ENCODE data around the genes ZNF717, GBE1 and POU1F1.

DNA sequence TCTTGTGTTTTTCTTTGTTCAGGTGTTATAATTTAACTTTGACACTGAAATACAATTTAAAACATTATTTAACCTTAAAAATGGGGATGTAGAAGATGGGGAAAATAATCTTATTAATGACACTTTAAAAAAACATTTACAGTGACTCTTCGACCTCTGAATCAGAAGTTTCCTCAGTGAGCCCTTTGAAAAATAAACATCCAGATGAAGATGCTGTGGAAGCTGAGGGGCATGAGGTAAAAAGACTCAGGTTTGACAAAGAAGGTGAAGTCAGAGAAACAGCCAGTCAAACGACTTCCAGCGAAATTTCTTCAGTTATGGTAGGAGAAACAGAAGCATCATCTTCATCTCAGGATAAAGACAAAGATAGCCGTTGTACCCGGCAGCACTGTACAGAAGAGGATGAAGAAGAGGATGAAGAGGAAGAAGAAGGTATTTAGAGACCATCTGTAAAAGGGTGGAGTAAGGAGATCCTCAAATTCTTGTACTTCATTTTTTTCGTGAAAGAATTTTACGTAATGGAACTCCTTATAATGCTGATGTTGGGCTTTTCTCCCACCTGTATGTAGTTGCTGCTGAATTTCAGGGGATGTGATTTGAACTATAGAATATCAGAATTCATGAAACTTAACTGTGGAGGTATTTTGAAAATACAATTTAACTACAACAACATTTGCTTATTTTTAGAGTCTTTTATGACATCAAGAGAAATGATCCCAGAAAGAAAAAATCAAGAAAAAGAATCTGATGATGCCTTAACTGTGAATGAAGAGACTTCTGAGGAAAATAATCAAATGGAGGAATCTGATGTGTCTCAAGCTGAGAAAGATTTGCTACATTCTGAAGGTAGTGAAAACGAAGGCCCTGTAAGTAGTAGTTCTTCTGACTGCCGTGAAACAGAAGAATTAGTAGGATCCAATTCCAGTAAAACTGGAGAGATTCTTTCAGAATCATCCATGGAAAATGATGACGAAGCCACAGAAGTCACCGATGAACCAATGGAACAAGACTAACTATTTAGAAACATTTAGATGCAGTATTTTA, 3.6 kb downstream of the EBLN2 start:
- PRO-cap, 2 experiments, result no peak in any of the 2 experiments

GRCh38 chr3:73387576-73388159, 237.1 kb downstream of the PDZRN3 start:
- PRO-cap, 2 experiments, result no peak in any of the 2 experiments

DNA sequence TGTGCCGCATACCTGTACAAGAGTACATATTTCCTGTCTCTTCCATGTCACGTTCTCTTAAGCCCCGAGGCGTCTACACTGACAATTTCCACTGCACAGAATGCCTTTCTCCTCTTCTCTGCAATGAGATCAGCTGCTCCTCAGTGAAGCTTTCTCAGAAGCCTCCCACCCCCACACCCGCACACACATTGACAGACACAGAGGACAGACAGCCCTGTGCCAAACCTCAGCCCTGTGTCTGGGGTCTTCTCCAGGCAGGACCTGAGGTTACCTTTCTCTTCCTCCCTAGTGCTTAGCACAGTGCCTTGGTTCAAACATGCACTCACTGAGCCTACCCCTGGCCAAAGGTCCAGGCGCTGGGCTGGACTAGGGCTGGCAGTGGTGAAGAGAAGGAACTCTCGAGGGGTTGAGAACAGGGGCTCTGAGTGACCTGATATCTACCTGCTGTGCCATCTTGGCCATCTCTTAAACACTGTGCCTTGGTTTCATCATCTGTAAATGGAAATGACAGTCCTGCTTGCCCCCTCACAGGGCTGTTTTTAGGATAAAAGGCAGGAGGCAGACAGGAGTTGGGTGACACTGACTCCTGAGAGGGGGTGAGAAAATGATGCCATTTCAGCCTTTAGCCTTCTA, 55.2 kb downstream of the PDZRN3 start:
- PRO-cap, 2 experiments, result no peak in any of the 2 experiments

GRCh38 chr3:73591894-73592856, 32.6 kb downstream of the PDZRN3 start:
- PRO-cap, 2 experiments, result no peak in any of the 2 experiments

DNA sequence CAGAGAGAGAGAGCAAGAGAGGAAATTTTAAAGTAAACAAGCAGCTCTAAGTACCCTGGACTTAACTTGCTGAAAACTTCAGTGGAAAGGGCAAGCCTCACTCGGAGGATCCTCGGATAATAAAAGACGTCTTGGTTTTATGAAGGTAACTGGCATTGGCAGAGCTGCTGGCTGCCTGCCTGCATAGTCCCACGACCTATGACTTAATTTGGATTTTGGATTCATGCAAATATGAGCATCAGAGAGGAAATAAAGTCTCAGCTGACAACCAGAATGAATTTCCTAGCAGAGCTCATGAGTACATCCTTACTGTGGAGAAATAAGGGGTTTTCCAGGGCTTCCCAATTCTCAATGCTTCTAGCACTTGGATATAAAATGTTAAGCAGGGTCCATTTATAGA, 95.2 kb upstream of the PDZRN3 start:
- PRO-cap, 2 experiments, result no peak in any of the 2 experiments

- PRO-cap, 2 experiments, result peak in 2 of 2 experiments; most common plus-strand start chr3:75435339 (in 2)
These were observed 228.5 kb upstream of the FRG2C start for GRCh38 chr3:75435233-75436342.

DNA sequence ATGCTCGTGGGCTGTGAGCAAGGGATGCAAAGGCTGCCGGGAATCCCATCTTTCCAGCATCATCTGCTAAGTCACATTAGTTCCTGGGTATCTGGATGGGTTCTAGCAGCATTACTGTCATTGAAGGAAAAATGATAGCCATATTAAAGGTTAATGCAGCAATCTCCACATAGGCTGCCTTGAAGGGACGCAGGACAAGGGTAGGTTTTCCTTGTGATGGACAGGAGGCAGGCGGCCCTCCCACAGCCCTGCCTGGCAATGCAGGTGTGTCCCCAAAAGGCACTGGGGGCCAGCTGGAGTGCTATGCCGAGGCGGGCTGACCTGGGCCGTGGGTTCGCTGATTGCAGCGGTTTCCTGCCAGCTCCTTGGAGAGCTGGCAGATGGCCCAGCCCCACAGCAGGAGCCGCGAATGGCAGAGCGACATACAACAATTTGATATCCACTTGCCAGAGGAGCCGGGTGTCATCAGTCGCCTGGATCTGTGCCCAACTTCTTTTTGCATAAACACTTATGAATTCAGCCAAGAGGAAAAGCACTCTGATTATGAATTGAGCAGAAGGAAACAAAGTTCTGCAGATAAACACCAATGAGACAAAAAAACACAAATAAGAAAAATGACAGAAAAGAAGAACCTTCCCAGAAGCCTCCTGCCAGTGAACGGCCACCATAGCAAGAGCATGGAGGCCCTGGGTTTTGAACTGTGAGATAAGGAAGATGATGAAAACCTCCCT, 210.8 kb upstream of the FRG2C start:
- PRO-cap, 2 experiments, result no peak in any of the 2 experiments

GRCh38 chr3:75618505-75619038, 45.6 kb upstream of the FRG2C start:
- PRO-cap, 2 experiments, result no peak in any of the 2 experiments

DNA sequence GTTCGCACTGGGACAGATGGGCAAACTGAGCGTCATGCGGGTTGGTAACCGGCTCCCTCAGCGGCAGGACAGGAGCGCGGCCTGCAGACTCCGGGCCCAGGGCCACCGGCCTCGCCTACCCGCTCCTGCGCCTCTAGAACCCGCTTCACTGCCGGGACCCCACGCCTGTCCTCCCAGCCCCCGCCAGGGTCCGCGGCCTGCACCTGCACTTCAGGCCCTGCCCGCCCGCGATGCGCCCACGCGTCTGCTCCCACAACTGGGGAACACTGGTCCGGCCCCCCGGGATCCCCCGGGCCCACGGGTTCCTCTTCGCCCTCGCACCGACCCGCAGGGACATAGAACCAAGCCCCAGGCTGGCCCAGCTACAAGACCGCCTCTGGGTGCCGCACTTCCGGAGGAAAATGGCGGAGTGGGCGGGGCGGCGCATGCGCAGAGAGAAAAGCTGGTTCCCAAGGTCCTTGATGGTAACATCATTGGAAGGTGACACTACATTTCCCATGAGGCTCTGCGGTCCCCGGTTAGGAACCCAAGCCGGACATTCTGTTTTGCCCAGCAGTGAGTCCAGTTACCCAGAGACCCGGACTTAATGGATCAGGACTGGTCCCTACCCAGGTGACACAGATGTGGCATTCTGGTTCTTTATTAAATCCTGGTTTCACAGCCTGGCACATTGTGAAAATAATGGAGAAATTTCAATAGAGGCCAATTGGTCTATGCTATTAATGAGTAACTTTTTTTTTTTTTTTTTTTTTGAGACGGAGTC, at the start of gene ZNF717:
ZNF717 (minus strand) TSS at position 369 of the 763 bp plus-strand sequence.
- PRO-cap, 2 experiments, result peak in 2 of 2 experiments; most common minus-strand start position 372 of the sequence (in 1)

- PRO-cap, 2 experiments, result no peak in any of the 2 experiments
These were observed 1028.2 kb downstream of the ROBO2 start for GRCh38 chr3:78068152-78068414.

GRCh38 chr3:78796790-78797281, 971.0 kb downstream of the ROBO1 start:
- PRO-cap, 2 experiments, result no peak in any of the 2 experiments

DNA sequence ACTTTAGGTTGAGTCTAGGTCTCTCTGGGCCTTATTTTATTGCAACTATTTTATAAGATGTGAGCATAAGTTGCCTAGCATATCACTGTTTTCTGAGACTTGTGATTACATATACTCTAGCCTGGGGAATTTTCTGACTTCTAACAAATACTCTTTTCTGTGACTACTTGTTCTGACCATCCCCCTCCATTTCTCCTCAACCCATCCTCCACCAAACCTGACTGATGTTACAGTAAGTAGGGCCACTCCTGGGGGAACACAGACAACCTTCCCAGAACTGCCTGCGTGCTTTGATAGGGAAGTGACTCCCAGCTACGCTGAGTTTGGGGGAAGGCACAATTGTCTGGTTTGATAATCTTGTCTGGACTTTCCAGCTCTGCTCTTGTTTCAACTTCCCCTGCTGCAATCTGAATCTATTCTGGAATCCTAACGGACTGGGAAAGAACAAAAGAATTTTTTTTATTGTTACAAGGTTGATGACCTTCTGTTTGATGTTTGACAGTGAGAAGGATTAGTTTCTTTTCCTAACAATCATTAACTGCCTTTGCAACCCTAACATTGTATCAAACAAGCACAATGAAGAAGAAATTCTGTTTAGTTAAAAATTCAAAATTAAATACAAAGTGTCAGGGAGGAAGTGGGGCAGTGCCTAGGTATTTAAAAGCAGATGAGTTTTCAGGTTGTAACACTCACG, 895.6 kb downstream of the ROBO1 start:
- PRO-cap, 2 experiments, result no peak in any of the 2 experiments

DNA sequence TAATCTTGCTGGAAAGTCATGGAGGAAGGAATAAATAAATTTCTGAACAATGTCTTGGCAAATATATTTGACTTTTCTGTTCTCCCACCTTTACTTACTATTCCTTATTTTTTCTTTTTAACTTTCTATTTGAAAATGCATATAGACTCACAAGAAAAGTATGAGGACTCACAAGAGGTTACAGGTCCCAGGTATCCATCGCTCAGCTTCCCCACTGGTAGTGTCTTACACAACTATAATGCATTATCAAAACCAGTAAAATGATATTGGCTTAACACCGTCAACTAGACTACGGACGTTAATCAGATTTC, 415.7 kb downstream of the ROBO1 start:
- PRO-cap, 2 experiments, result no peak in any of the 2 experiments

- PRO-cap, 2 experiments, result no peak in any of the 2 experiments
These were observed 353.0 kb downstream of the ROBO1 start for GRCh38 chr3:79414741-79415160.

DNA sequence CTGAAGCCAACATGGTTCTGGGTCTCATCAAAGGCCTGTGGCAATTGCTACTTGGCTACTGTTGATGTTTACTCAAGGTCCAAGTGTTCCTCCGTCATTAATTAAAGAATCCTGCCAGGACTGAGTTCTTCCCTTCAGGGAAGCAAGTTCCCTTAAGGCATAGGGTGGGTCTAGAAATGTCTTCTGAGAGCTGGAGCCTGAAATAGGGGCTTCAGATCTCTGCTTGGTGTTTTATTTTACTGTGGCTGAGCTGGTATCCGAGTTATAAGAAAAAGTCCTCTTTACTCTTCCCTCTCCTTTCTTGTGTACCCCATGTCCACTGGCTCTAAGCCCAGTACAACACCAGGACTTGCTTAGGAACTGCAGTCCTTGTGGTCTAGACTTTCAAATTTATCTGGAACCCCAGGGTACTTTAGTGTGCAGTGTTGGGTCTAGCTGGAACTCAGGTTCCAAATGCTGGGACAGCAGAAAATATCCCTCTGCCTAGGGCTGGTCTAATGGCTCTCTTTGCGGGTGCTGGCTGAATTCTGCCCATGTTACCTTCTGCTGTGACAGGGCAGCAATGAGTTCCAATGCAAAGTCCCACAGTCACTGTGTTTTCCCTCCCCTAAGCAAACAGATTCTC, 229.9 kb downstream of the GBE1 start:
- PRO-cap, 2 experiments, result no peak in any of the 2 experiments

DNA sequence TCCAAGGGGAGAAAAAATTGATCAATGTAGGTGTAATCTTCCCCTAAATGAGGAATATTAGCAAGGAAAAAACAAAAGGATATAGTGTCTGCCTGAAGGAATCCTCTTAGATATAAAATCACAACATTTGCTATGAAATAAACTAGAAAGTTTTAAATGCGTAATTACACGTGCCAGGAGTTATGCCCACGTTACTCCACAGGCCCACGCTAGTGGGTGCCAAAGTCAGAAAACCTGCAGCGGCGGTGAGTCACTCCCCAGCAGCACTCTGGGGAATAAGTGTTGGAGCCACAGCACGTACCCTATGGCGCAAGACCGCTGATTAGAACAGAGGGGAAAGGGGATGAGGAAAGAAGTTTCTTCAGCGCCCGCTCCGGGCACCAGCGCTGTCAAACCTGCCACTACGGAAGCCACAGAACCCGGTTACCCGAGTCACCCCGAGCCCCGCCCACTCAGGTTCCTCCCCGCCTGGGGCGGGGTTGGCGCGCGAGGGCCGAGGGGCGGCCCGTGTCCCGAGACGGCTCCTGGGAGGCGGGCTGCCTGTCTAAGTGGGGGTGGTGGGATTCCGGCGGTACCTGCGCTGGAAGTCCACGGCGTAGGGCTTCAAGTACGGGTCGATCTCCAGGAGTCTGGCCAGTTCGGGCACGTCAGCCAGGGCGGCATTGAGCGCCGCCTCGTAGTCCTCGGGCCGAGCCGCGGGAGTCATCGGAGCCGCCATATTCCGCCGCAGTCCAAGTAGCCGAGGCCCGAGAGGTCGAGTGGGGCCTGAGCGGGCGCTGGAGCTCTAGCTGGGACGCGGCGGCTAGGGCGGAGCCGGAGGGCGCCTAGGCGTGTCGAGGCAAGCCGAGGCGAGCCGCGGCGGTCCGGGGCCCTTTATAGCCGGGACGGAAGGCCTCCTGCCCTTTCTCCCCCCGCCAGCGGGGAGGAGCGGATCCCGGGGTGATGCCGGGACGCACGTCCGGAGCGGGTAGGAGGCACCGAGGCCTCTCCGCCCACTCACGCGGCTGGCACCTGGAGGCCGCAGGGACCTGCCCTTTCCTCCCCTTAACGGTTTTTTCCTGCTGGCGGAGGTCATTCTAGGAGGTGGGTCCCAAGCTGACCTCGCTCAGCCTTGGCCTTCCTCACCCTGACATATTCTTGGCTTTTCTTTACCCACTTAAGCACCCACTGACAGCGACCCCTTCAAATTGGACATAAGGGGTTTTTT, at the start of gene GBE1:
GBE1 (minus strand) TSS at position 846 of the 1,207 bp plus-strand sequence.
- PRO-cap, 2 experiments, result peak in 2 of 2 experiments; most common plus-strand start position 489 of the sequence (in 2); most common minus-strand start position 397 of the sequence (in 2)

- PRO-cap, 2 experiments, result no peak in any of the 2 experiments
These were observed 1331.6 kb upstream of the GBE1 start for GRCh38 chr3:83093069-83093474.

DNA sequence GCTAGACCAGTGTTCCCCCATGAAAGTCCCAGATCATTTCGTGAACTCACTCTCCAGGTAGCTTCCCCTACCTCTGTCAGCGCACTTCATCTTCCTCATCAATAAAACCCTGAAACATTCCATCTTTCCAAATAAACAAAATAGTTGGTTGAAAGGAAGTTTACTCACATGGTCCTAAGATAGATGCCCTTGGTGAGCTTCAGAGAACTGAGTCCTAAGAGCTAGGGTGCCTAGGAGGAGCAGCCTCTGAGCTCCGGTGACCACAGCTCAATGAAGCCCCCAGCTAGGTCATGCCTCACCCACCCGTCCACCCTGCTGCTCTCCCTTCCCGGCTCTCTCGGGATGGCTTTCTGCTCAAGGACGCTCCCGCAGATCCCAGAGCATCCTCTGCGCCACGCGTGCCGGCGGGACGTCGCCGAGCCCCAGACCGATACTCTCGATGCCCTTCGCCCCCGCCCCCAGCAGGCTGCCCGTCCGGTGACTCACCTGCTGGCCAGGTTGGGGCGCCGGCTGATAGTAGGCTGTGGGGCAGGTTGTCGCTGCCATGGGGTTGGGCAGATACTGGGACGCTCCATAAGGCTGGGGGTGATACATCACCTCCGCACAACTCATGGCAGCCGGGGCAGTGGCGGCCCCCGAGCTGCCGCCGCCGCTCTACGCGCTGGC, 684 bp downstream of the VGLL3 start:
- PRO-cap, 2 experiments, result no peak in any of the 2 experiments

GRCh38 chr3:86993742-86994079, 2.8 kb upstream of the VGLL3 start:
- PRO-cap, 2 experiments, result no peak in any of the 2 experiments

- PRO-cap, 2 experiments, result no peak in any of the 2 experiments
These were observed at the start of gene POU1F1 for GRCh38 chr3:87276347-87276668. Gene POU1F1, minus strand, starts transcription at chr3:87276584.

Data from Colon Carcinoma Metastatic in the Lung (tissue), 2 donors.